ENCODE data around the gene KY.

DNA sequence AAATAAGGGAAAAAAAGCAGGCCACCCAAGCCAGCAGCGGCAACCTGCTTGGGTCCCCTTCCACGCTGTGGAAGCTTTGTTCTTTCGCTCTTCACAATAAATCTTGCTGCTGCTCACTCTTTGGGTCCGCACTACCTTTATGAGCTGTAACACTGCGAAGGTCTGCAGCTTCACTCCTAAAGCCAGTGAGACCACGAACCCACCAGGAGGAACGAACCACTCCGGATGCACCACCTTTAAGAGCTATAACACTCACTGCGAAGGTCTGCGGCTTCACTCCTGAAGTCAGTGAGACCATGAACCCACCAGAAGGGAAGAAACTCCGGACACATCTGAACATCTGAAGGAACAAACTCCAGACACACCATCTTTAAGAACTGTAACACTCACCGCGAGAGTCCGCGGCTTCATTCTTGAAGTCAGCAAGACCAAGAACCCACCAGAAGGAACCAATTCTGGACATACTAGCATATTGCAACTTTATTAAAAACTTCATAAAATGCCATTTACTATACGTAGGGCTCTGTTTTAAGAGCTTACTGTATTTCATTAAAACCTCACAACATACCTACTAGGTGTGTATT lies 50.5 kb downstream of the RYK start:
- PRO-cap: no peak

- PRO-cap: no peak
Measured at GRCh38 chr3:134229131-134229937, 21.3 kb downstream of the RYK start.

- PRO-cap: no peak
Measured at GRCh38 chr3:134357308-134358383, 16.6 kb downstream of the AMOTL2 start.

DNA sequence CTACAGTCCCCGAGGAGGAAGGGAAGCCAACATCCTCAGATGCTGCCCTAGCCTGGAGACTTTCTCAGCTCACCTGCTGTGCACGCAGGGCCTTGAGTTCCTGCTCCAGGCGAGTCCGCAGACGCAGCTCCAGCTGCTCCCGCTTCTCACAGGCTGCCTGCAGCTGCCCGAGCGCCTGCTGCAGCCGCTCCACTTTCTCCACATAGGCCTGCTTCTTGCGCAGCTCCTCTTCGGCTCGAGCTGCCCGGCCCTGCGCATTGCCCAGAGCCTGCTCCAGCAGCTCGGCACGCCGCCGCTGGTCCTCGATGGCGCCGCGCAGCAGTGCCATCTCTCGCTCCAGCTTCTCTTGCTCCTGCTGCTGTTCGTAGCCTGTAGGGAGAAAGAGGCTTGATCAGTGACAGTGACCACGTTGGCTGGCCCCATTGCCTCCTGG lies 12.8 kb downstream of the AMOTL2 start:
- PRO-cap: no peak

GRCh38 chr3:134407234-134407897 lies 33.1 kb upstream of the AMOTL2 start:
- PRO-cap: no peak

DNA sequence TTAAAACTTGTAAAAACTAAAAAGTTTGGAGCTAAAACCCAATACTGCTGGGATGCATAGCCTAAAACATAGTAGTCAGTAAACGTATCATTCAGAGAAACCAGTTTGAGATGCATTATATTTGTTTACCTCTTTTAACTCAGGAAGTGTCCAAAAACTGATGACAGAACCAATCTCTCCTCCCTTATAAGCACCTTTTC lies 58.4 kb downstream of the CEP63 start:
- PRO-cap: no peak

- PRO-cap: no peak
Measured at GRCh38 chr3:134650731-134651529, at the start of gene KY. Gene KY, minus strand, starts transcription at chr3:134651022.

DNA sequence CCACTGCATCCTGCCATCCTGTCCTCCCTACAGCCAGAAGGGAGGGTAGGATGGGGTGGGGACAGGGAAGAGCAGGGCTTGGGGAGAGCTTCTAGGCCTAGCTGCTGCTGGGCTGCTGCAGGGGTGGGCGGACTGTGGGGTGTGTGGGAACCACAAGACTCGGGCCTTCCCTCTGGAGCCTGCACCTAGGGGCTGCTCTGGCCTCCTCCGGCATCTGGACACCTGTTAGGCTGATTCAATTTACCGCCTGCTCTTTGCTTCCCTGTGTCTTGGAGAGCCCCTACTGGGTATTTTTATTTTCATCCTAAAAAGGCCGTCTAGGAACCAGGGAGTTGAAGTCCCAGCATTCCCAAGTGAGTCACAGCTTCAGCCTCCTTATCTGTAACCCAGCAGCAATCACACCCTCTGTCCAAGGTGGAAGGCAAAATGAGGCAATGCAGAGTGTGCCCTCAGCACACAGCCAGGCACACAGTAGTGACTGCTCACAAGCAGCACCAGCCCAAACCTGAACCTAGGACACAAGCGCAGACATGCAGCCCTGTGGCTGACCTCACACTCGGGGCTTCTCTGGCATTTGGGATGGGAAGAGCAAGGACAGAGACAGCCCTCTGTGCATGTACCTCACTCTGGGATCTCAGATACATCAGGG lies 13.2 kb upstream of the KY start:
- PRO-cap: no peak

- PRO-cap: no peak
Measured at GRCh38 chr3:134677272-134678181, 26.7 kb upstream of the KY start.

DNA sequence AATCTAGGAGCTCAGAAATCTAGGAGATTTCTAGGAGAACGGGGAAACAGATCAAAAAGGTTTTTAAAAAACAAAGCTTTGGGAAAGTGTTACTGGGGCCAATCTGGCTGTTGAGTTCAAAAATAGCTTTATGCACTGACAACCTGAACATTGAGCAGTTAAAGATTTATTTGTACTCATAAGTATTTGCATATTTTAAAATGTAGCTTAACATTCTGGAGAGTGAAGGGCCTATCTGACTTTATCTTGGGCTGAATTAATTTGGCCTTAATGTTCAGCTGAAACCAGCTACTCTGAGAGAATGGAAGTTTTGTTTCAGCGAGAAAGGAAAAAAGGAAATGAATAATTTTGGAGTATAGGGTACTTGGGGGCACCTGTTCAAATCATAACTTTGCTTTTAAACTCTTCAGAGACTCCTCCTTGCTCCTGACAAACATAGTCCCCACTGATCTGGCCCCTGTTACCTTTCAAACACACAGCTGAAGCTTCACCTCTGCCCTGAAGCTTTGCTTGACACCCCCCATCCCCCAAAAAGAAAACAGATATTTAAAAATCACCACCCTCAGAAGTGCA lies 1.8 kb downstream of the PPP2R3A start:
- PRO-cap: no peak

GRCh38 chr3:136144931-136146090 lies 50.8 kb downstream of the MSL2 start:
- PRO-cap: no peak

- PRO-cap: no peak
Measured at GRCh38 chr3:136151072-136151597, 45.0 kb downstream of the MSL2 start.

GRCh38 chr3:136196685-136197487 lies 751 bp upstream of the MSL2 start:
- PRO-cap: bidirectional peak, plus-strand start at chr3:136196737, minus-strand start at chr3:136196854; bidirectional peak, plus-strand start at chr3:136197207, minus-strand start at chr3:136197233

- PRO-cap: no peak
Measured at GRCh38 chr3:136645379-136646540, 106.4 kb downstream of the STAG1 start.

DNA sequence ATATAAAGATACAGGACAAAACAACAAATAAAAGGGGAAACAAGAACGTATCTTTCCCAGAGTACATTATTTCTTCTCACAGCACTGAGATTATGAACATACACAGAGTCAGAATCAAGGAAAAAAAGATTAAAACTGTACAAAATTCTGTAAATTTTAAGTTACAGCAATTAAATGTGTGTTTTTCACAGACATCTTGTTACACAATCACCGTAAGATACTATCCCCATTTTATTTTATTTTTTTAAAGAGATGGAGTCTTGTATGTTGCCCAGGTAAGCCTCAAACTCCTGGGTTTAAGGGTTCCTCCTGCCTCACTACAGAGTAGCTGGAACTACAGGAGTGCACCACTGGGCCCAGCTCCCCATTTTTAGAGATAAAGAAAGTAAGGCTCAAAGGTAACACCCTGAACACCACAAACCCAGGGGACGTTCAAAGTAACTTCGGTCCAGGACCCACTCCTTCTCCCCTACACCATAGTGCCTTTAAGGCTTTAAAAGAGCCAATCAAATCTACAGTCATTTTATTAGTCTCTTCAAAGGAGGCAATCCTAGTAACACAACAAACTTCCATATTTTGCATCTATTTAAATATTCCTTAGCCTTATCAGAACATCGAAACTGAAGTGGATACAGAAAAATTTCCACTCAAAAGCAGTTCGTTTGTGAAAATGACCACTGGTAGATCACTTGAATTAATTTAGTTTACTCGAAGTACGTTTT lies 2.1 kb downstream of the STAG1 start:
- PRO-cap: no peak

GRCh38 chr3:136862325-136863347 lies 628 bp downstream of the NCK1 start:
- PRO-cap: bidirectional peak, plus-strand start at chr3:136862483, minus-strand start at chr3:136862453; bidirectional peak, plus-strand start at chr3:136862886, minus-strand start at chr3:136862646

- PRO-cap: no peak
Measured at GRCh38 chr3:137509524-137510133, 254.5 kb upstream of the SOX14 start.

DNA sequence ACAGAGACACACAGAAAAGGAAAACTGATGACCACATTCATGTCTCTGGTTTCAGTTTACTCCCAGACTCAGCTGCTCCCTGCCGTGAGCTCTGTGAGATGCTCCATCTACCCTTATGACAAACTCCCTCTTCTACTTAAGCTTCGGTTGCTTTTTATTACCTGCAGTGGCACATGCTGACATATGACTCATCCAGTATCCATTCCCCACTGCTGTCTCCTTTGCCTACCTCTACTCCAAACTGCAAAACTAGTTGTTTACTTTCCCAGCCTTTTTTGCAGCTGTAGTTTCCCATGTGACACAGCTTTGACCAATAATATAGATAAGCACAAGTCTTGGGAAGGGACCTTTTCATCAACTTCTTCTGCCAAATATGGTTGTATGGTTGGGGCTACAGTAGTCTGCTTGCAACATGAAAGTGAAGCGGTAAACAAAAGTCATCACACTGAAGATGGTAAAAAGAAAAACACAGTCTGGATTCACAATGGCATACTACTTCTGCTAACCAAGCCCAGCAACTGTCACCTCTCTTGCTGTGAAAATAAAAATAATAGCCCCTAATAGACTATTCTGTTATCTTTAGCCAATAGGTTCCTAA lies 32.8 kb downstream of the DZIP1L start:
- PRO-cap: no peak

DNA sequence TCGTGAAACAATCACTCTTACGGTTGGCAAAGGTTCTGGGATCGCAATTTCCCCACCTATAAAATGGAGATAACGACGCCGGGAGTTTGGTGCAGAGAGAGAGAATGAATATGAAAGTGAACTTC lies 246 bp upstream of the ARMC8 start:
- PRO-cap: no peak

GRCh38 chr3:138247808-138248243 lies 60.7 kb downstream of the ARMC8 start:
- PRO-cap: no peak